Myometrial cell (primary cell): Measurements from ENCODE around the genes TDRD7 and TSTD2.

GRCh38 chr9:96655501-96655857, 362 bp upstream of the PRXL2C start:
- RAMPAGE, long total RNA: no peak

GRCh38 chr9:96793884-96794466, 16.1 kb upstream of the ZNF510 start:
- RAMPAGE, long total RNA: no peak

DNA sequence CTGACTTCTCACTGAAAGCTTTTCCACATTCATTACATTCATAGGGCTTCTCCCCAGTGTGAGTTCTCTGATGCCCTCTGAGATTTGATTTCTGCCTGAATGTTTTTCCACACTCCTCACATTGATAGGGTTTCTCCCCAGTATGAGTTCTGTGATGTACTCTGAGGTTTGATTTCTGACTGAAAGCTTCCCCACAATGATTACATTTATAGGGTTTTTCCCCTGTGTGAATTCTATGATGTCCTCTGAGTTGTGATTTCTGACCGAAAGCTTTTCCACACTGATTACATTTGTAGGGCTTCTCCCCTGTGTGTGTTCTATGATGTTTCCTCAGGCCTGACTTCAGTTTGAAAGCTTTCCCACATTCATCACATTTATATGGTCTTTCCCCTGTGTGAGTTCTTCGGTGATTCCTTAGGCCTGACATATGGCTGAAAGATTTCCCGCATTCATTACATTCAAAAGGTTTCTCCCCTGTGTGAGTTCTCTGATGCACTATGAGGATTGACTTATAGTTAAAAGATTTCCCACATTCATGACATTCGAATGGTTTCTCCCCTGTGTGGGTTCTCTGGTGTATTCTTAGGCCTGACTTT, 36.1 kb downstream of the ZNF782 start:
- RAMPAGE, long total RNA: no peak

DNA sequence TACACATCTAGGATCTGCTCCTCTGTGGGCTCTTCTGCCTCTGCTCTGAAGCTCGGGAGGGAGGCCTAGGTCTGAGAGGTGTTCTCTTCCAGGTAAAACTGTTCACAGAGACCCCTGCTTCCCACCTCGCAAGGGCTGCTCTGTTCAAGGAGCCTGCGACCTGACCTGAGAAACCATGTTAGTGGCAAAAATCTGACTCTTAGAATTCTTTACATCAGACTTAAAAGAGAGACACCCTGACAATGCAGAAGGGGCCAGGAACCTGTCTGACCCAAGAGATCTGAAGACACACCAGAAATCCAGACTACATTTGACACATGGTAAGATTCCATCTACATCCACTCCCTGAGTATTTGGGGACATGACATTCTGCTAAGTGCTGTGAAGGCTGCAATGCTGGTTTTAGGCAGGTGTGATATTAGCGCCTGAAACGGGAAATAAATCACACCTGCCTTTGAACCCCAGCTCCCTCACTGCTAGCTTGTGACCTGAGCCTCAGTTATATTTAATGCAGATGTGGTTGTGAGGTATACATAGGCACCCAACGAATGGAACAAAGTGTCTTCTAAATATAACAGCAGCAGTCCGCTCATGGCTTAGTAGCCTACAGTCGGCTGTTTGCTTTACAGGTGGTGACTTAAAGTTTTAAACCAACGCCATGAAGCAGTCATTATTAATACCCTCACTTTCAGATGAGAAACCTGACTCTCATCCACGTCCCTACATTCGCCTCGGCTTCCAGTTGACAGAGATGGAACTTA, 808 bp downstream of the ZNF782 start:
- RAMPAGE, long total RNA: no peak

DNA sequence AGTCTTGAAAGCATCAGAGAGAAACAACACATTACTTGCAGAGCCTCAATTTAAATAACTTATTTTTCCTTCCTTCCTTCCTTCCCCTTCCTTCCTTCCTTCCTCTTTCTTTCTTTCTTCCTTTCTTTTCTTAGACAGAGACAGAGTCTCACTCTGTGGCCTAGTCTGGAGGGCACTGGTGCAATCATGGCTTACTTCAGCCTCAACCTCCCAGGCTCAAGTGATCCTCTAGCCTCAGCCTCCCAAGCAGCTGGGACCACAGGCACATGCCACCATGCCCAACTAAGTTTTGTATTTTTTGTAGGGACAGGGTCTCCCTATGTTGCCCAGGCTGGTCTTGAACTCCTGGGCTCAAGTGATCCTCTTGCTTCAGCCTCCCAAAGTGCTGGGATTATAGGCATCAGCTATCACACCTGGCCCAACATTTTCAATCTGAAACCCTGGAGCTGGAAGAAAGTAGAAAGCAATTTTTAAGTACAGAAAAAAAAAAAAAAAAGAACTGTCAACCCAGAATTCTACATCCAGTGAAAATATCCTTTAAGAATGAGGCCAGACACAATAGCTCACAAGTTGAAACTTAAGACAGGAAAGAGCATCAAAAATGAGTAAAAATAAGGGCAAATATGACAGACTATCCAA, 31.5 kb upstream of the ZNF782 start:
- RAMPAGE, long total RNA: no peak

DNA sequence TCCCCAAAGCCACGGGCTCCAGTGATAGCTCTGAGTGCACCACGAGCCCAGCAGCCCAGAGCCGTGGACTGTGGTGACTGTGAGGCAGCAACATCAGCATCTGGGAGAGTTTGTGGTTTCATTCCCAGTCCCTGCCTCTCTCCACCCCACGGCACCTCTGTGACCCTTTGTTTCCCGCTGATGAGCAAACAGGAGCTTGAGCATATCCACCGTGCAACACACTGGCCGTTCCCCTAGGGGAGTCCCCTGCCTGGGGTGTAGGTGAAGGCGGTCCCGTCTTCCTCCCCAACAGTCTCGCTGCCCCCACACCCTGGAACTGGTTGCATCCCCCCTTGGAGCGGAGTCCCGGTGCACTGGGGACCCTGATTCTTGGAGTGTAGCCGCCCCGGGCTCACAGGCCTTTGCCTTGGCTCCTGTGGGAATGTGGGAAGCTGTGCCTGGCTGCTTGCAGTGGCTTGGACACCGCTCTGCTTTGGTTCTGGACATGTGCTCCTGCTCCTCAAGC, 5.5 kb downstream of the NUTM2G start:
- RAMPAGE, long total RNA: no peak

GRCh38 chr9:97386919-97387447, 24.9 kb upstream of the TDRD7 start:
- RAMPAGE, long total RNA: no peak

DNA sequence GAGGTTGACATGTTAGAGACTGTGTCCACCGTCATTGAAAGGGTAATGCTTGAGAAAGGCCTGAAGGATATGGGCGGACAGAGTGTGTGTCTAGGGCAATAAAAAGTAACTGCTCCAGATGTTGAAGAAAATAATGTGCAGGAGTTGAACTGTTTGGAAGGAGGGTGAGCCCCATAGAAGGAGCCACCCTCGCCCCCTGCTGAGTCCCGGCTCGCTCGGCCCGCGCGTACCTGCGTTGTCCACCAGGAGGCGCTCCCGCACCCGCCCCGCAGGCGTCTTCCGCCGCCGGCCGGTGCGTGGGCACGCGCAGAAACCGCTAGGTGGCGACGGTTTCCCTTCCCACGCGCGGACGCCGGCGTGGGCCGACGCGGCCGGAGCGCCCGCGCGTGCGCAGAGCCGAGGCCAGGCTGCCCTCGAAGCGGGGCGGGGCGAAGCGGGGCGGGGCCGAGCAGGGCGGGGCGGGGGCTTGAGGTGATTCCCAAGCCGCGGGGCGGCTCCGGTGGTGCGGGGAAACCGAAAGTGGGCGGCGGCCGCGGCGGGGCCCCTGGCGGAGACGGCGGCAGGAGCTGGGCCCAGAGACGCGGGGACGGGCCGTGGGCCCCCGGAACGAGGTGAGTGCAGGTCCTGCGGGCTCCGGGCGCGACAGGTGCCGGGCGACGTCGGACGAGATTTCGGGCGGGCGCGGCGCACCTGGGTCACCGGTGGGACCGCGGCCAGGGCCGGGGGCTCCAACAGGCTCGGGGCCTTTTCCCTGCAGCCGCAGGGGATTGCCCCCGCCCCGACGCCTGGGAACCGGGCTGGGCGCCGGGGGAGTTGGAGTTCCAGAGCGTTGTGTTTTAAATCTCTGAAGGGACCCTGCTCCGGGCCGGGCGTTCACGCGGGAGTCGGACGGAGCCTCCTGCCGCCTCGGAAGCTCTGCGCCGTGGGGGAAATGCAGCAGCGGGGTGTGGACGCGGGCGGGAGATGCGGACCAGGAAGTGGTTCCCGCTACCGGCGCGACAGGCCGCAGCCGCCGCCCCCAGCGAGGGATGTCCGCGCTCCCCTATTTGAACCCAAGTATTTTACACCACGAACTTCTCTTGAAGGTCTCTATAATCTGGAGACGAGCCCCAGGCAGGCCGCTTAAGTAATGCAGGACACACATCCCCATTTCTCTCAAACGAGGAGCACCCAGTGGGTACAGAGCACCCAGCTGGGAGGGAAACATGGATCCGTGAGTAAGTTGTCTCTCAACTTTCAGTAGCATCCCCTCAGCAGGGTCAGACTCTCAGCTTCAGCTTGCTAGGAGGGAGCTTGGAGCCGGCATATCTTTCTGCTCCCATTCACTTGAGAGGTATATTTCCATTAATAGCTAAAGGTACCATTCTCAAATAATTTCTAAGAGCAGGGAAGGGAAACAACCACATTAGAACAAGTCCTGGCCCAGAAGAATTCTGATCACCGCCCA, at the start of gene TDRD7:
TDRD7 (plus strand) TSS at position 469 of the 1,447 bp plus-strand sequence.
- RAMPAGE, long total RNA: no peak

DNA sequence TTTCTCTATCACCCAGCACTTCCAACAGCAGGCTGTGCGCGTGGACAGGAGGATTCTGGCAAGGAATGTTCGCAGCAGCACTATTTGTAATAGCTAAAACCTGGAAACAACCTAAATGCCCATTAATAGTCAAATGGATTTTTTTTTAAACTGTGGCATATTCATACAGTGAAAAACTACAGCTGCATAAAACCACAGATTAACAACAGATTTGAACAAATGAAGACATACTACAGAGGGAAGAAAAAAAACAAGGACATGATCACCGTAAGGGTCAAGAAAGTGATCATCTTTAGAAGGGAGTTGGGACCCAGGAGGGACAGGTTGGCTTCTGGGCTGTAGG, 1.3 kb upstream of the TMOD1 start:
- RAMPAGE, long total RNA: no peak

DNA sequence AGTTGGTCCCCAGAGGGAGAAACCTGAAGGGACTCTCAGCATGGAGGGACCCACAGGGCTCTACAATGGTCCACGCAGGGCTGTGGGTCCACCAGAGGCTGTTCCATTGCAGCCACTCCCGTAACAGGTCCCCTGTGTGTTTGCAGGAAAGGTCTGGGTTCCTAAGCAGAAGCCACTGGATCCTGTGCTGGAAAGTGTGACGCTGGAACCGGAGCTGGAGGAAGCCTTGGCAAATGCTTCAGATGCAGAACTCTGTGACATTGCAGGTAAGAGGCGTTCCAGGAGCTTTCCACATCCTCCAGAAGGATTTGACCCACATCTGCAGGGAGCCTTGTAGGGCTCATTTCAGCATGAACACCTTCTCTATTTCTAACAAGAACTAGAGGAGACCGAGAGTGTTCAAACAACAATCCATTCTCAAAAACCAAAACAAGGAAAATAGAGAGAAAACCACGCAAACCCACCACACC, 51.7 kb downstream of the TMOD1 start:
- RAMPAGE, long total RNA: no peak

DNA sequence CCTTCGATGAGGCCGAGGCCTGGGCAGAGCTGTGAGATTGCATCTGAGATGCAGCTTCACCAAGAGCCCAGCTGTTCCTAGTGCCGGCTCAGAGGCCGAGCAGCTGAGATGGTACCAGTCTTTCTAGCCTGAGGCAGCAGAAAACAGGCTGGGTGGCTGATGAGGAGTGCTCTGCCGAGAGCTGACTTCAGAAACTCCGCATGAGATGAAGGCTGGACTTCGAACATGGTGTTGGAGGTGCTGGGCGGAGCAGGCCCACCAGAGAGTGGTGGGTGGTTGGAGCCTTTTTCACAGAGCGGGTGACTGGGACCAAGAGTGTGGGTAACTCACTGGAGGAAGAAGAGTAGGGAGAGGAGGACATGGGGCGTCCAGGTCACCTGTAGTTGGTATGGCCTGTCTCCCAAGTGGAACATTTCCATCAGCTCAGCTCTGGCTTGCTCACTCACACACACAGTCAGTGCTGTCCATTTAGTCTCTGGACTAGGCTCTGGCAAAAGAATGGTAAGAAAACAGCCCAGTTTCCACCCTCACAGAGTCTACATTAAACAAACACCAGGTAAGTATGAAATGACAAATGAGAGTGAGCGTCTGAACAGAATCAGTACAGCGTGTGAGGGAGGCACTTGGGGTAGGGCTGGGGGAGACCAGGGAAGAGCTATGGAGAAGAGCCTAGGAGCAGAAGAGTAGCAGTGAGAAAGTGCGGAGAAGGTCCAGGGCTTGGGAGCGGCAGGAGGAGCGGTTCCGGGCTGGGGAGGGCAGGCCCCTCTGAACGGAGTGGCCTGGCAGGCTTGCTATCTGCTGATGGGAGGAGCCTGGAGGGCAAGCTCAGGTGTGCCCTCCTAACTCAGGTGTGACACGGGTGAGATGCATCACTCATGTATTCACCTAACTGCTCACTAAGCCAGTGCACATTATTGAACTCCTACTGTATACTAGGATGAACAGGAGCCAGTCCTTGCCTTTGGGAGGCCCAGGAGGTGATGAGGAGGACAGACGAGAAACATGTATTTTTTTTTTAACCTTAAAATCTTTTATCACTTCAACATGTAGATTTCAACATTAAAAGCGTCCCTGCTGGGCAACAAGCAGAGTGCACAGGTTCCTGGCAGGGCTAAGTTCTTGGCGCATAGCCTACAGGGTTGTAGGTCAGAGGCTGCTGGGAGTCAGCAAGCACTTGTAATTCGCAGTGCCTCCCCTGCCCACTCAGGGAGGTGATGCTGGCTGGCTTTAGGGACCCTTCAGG, 55.1 kb downstream of the TMOD1 start:
- RAMPAGE, long total RNA: no peak

DNA sequence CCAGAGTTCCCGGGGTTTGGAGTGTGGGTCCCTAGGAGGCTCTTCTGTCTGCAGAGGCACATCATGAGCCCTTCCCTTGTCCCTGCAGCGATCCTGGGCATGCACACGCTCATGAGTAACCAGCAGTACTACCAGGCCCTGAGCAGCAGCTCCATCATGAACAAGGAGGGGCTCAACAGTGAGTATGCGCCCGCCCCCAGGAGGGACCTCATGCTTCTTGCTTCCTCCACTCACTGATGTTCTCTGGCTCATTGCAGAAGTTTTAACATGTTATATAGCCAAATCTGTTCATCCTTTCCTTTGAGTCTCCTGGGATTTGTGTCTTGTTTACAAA, 61.1 kb downstream of the TMOD1 start:
- RAMPAGE, long total RNA: no peak

DNA sequence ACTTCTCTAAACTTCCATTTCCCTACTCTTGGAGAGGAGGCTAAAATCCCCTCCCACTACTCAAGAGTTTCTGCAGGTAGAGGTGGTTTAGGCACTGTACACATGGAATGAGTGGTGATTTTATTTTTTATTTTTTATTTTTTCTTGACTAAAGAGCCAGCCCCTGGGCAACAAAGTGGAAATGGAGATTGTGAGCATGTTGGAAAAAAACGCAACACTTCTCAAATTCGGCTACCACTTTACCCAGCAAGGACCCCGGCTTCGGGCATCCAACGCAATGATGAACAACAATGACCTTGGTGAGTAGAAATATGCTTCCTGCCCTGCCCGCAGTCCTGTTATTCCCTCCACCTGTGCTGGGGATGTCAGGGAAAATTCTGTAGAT, 42.0 kb downstream of the TSTD2 start:
- RAMPAGE, long total RNA: no peak

GRCh38 chr9:97599482-97600536, 33.4 kb downstream of the TSTD2 start:
- RAMPAGE, long total RNA: no peak

- RAMPAGE, long total RNA: no peak
Measured at GRCh38 chr9:97602020-97602764, 31.0 kb downstream of the TSTD2 start.

GRCh38 chr9:97623880-97624446, 9.2 kb downstream of the TSTD2 start:
- RAMPAGE, long total RNA: no peak

GRCh38 chr9:97633008-97634108, at the start of gene TSTD2:
Gene TSTD2 (minus strand): TSS chr9:97633368.
- RAMPAGE, long total RNA: start-site peak on the minus strand at chr9:97633263-97633326, 45 and 22 reads in 2 replicates; start-site peak on the plus strand at chr9:97633758-97633825, 430 and 267 reads in 2 replicates

DNA sequence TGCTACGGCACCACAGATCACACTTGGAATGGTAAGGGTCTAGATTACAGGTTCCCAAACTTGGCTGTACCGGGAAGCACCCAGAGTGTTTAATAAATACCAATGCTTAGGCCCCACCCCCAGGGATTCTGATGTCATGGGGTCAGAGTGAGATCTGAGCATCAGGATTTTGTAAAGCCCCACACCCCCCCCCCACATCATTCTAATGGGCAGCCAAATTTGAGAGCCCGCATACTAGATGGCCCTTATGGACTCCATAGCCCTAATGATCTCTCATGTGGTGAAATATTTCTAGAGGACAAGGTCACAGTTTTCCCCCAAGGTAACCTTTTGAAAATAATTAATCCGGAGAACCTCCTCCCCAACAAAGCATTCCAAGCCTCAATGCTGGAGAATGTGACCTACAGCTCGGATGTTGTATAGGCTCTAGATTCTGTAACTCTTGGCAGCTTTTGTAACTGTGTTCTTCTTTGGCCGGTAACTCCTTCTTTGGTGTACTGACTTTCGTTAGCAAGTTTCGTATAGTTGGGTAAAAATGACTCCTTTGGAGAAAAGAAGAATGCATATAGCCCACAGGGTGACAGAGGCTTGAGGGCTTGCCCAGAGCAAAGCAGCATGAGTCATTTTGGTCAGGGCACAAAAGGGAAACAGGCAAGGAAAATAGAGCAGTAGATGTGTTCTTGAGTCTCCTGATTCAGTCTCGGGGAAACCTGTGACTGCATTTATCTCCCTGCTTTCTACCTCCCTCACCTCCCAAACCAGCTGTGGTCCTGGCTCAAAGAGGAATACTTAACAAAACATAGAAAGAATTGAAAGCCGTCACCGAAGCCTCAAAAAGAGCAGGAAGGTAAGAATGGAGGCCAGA, 6.4 kb upstream of the XPA start:
- RAMPAGE, long total RNA: no peak

GRCh38 chr9:97714639-97714885, 17.4 kb upstream of the XPA start:
- RAMPAGE, long total RNA: no peak

- RAMPAGE, long total RNA: no peak
Measured at GRCh38 chr9:97905232-97905568, 17.1 kb downstream of the TRMO start.